Skin of body (tissue), 2 donors: ENCODE measurements around the gene KANK2.

GRCh38 chr19:10654518-10655218, 522 bp downstream of the ILF3 start:
- RAMPAGE, long total RNA: no peak

GRCh38 chr19:10752155-10752637, 34.3 kb downstream of the DNM2 start:
- RAMPAGE, long total RNA: no peak

- RAMPAGE, long total RNA: no peak
Observed at GRCh38 chr19:10766804-10767328, 49.0 kb downstream of the DNM2 start.

- RAMPAGE, long total RNA: no peak
Observed at GRCh38 chr19:10782961-10783277, 53.1 kb downstream of the TMED1 start.

GRCh38 chr19:10811731-10812019, 24.3 kb downstream of the TMED1 start:
- RAMPAGE, long total RNA: no peak

GRCh38 chr19:10812949-10813578, 22.9 kb downstream of the TMED1 start:
- RAMPAGE, long total RNA: no peak

DNA sequence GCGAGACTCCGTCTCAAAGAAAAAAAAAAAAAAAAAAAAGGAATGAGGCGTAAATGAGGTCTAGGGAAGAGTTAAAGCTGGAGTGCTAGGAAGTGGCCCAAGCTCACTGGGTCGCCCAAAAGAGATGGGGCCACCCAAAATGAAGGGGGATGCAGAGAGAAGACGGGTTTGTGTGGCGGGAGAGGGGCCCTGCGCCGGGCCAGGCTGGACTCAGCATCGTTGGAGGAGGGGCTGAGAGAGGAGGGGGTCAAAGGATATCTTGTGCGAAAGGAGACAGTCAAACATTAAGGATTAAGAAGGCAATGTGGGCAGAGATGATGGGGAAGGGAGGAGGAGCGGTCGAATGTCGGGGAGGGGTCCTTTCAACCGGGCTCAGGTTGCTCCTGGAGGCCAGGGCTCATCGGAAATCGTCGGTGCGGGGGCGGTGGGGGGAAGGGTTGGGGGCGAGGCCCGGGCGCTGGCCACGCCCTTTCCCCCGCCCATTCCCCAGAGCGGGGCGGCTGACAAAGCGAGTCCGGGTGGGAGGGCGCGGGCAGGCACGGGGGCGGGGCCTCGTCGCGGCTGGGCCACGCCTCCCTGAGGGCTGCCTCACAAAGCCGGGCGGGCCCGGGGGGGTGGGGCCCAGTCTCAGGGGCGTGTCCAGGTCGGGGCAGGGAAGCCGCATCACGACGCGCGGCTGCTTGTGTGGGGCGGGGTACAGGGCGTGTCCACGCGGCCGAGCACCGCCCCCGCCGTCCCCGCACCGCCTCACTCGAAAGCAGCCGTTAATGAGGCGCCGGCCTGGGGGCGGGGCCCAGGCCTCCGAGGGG, 674 bp upstream of the CARM1 start:
- RAMPAGE, long total RNA: no peak

- RAMPAGE, long total RNA: no peak
Observed at GRCh38 chr19:10888280-10888945, 17.1 kb downstream of the CARM1 start.

DNA sequence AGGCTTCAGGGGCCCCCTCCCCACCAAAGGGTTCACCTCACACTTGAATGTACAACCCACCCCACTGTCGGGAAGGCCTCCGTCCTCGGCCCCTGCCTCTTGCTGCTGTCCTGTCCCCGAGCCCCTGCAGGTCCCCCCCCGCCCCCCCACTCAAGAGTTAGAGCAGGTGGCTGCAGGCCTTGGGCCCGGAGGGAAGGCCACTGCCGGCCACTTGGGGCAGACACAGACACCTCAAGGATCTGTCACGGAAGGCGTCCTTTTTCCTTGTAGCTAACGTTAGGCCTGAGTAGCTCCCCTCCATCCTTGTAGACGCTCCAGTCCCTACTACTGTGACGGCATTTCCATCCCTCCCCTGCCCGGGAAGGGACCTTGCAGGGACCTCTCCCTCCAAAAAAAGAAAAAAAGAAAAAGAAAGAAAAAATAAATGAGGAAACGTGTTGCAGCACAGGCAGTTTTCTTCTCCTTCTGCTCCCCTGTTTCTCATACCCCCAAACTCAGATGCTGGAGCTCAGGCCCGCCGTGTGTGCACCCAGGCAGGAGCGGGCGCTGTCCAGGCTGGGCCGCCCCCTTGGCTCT, 6.0 kb downstream of the YIPF2 start:
- RAMPAGE, long total RNA: no peak

- RAMPAGE, long total RNA: no peak
Observed at GRCh38 chr19:10960115-10960619, 663 bp upstream of the SMARCA4 start.

GRCh38 chr19:11061825-11062504, 27.3 kb upstream of the LDLR start:
- RAMPAGE, long total RNA: no peak

- RAMPAGE, long total RNA: no peak
Observed at GRCh38 chr19:11139325-11139636, 16.3 kb downstream of the SPC24 start.

- RAMPAGE, long total RNA: start-site peak on the minus strand at chr19:11197511-11197552, 1,063 and 62 reads in 2 replicates; start-site peak on the plus strand at chr19:11197612-11197676, 12 and 5 reads in 2 replicates
Observed at GRCh38 chr19:11197414-11198266, at the start of gene KANK2. Gene KANK2, minus strand, starts transcription at chr19:11197545.

- RAMPAGE, long total RNA: no peak
Observed at GRCh38 chr19:11198750-11199554, 1.6 kb upstream of the KANK2 start.

- RAMPAGE, long total RNA: no peak
Observed at GRCh38 chr19:11222588-11223712, 16.5 kb upstream of the ANGPTL8 start.

- RAMPAGE, long total RNA: no peak
Observed at GRCh38 chr19:11252918-11253381, 9.4 kb downstream of the DOCK6 start.

- RAMPAGE, long total RNA: no peak
Observed at GRCh38 chr19:11261521-11261791, 868 bp downstream of the DOCK6 start.

DNA sequence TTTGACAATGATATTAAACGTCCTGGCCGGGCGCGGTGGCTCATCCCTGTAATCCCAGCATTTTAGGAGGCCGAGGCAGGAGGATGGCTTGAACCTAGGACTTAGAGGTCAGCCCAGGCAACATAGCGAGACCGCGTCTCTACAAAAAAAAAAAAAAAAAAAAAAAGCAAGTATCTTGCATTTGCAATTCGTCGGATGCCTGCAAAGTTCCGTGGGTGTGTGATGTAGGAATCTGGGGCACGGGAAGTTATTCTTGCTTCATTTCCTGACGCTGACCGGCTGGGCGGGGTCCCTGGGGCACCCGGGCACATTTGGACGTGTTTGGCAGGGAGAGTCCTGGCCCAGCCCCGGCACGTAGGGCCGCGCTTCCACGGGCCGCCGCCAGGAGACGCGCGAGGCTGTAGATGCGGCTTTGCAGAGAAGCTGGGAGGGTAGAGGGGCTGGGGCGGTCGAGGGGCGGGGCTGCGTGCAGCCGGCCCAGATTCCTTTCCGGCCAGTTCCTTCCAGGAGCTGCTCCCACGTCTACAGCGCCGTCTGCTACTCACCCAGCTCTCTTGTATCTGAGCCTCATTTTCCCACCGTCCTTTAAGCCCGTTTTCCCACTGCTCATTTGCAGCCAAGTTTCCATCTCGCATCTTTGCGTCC, 2.3 kb upstream of the TSPAN16 start:
- RAMPAGE, long total RNA: no peak

- RAMPAGE, long total RNA: no peak
Observed at GRCh38 chr19:11345162-11345579, 897 bp downstream of the TMEM205 start.

DNA sequence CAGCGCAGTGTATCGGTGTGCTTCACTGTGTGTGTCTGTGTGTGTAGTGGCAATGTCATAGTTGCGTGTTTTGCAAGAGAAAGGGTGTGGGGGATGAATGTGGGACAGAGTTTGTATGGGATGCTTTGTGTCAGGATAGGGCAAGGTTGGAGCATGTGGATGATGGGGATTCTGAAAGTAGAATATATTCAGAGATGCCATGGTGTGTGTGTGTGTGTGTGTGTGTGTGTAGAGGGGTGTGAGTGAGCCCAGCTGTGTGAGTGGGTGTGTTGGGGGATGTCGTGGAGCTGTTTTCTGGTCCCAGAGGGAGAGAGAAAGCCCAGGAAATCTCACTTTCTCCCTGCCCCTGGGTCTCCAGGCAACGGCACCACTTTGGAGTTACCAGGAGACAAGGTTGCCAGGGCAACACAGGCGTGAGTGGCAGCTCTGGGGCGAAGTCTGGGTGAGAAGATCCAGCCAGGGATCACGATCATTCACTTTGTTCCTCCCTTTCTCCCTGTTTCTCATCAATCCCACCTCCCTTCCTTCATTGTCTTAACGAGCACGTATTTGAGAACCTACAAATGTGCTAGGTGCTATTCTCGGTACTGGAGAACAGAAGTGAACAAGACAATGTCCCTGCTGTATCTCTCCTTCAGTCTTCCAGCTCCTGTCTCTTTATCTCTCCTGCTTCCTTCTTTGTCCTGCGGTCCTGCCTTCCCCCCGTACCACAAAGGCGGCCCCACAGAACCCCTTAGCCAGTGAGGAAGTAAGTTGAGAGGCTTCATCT, 922 bp upstream of the SWSAP1 start:
- RAMPAGE, long total RNA: no peak